CMK (cell line): ENCODE measurements around a stretch of chr2.

DNA sequence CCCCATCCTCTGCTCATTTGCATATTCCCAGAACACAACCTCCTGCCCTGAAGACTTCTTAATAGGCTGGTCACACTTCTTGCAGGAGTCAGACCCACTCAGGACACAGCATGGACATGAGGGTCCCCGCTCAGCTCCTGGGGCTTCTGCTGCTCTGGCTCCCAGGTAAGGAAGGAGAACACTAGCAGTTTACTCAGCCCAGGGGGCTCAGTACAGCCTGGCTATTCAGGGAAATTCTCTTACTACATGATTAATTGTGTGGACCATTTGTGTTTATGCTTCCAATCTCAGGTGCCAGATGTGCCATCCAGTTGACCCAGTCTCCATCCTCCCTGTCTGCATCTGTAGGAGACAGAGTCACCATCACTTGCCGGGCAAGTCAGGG, 1462.5 kb downstream of the RPIA start:
- RRBS: no CpG with 5 or more reads among the region's 2 CpGs

DNA sequence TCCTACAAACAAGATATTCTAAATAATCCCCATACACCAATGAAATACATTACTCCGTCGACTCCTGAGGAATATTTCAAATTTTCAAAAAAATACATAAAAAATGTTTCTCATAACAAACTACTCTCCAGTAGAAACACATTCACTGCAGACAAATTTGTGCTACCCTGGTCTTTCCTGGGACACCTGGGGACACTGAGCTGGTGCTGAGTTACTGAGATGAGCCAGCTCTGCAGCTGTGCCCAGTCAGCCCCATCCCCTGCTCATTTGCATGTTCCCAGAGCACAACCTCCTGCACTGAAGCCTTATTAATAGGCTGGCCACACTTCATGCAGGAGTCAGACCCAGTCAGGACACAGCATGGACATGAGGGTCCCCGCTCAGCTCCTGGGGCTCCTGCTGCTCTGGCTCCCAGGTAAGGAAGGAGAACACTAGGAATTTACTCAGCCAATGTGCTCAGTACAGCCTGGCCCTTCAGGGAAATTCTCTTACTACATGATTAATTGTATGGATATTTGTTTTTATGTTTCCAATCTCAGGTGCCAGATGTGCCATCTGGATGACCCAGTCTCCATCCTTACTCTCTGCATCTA, 1529.2 kb downstream of the RPIA start:
- RRBS: no CpG with 5 or more reads among the region's 3 CpGs

GRCh38 chr2:91659615-91660429, 2927.3 kb upstream of the AQP7B start:
- RRBS: no CpG with 5 or more reads among the region's 50 CpGs

DNA sequence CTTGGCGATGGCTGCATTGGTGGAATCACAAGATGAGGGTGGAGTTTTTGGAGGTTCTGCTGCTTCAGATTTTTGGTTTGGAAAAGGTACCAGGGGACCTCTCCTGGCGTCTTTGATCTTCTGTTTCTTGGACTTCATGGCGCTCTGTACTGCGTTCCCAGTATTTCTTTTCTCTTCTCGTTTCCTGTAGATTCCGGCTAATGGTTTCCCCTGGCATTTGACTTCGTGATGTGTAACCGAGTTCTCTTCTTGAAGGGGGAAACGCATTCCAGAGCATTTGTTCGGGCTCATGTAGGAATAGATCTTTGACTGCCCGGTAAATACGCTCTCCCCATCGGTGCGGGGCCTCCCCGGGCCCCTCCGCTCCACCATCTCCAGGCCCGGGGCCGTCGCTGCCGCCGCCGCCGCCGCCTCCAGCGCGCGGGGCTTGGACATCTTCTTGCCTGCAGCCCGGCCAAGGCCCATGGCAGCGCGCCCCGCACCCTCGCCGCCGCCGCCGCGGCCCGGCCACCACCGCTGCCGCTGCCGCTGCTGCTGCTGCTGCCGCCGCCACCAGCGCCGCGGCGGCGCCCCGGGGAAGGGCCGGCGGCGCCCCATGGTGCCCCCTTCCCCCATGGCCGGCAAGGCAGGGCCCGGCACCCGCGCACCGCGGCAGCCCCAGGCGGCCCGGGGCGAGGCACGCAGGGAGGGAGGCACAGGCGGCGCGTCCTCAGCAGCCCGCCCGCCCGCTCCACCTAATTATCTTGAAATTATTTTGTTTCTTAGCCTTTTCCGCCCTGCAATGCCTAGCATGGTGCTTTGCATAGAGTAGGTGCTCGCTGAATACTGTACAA, 2838.4 kb upstream of the AQP7B start:
- RRBS: 34% methylated on average over 12 of the region's 70 CpGs

GRCh38 chr2:94202348-94202705, 384.8 kb upstream of the AQP7B start:
- RRBS: no CpG with 5 or more reads among the region's 4 CpGs

DNA sequence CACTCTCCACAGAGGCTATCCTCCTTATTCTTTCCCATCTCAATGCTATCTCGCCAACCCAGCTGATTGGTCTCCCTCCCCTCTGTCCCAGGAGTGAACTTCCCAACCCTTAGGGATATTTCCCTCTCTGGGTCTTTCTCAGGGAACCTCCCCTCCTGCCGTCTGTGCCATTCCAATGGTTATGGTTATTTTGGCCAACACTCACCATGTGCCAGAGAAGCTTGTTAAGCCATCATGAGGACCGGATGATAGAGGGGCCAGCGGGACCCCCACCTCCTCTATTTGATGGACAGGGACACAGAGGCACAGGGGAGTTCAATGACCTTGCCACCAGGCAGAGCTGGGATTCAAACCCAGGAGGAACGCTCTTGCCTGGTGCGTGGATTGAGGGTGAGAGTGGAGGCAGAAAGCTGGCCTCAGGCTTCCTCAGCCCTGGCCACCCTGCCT, 40.0 kb upstream of the MAL start:
- RRBS: no CpG with 5 or more reads among the region's 6 CpGs

DNA sequence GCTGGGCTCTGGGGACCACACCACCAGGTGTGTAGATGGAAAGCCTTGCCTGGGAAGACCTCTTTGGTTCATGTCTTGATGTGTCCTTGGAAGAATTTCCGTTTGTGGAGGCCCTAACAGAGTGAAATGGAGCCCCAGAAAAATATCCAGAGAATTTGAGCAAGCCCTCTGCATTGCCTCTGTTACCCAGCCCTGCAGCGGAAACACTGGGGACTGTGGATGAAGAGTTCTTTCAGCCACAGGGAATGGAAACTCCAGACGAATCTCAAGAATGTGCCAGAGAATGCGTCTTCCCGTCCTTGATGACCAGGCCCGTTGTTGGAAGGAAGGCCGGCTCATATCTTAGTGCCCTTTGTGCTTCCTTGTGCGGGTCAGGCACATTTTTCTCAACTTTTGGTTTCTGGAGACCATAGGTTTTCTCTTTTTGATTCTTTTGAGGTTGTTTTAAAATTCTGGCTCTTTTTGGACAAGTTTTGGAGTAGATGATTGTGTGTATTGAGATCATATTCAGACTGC, 15.5 kb downstream of the MAL start:
- RRBS: no CpG with 5 or more reads among the region's 8 CpGs

- RRBS: no CpG with 5 or more reads among the region's 3 CpGs
Observed at GRCh38 chr2:95117664-95118129, 3.9 kb downstream of the MRPS5 start.

- RRBS: 37% methylated on average over 15 of the region's 99 CpGs
Observed at GRCh38 chr2:95526120-95527414, 42.0 kb upstream of the TRIM43B start.

DNA sequence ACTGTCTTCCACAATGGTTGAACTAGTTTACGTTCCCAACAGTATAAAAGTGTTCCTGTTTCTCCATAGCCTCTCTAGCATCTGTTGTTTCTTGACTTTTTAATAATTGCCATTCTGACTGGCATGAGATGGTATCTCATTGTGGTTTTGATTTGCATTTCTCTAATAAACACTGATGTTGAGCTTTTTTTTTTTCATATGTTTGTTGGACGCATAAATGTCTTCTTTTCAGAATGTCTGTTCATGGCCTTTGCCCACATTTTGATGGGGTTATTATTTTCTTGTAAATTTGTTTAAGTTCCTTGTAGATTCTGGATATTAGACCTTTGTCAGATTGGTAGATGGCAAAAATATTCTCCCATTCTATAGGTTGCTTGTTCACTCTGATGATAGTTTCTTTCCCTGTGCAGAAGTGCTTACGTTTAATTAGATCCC, 173.5 kb downstream of the ANKRD36C start:
- RRBS: no CpG with 5 or more reads among the region's 3 CpGs

GRCh38 chr2:95828482-95829020, 163.1 kb downstream of the ANKRD36C start:
- RRBS: no CpG with 5 or more reads among the region's 2 CpGs

DNA sequence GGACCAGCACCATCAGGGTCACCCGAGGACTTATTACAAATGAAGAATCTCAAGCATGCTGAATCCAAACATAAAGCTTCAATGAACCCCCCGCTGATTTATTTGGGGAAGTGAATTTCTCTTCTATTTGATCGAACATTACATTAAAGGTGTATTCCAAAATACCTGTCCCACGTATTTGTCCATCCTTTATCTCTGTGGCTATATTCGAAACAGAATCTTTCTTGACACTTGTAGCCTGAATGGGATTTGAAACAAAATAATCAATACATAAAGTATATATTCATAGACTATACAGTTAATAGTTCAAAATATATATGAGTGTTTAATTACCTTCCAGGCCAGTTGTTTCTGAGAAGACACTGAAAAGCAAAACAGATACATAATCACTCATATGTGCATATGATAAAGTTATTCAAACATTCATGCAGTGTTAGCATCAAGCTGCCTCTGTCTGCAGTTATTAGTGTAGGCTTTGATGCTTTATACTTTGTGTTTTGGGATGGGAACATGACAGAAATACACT, 105.7 kb downstream of the ANKRD36C start:
- RRBS: no CpG with 5 or more reads among the region's 5 CpGs

DNA sequence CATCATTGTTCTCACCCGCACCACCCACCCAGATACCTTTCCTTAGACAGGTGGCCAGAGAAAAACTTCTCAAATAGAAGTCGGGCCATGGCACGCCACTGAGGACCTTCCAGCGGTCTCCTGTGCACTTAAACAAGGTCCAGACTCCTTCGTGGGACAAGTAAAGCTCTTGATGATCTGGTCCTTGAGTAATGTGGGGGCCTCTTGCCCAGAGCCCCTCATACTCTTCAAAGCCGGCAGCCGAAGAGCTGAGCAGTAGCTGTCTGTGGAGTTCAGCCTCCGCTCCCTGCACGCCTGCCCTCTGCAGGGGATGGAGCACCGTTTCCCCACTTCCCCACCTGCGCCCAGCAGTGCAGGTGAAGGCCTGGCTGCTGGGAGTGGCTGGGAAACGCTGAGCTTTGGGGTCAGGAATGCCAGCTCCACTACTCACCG, 18.1 kb upstream of the ANKRD36C start:
- RRBS: no CpG with 5 or more reads among the region's 13 CpGs

DNA sequence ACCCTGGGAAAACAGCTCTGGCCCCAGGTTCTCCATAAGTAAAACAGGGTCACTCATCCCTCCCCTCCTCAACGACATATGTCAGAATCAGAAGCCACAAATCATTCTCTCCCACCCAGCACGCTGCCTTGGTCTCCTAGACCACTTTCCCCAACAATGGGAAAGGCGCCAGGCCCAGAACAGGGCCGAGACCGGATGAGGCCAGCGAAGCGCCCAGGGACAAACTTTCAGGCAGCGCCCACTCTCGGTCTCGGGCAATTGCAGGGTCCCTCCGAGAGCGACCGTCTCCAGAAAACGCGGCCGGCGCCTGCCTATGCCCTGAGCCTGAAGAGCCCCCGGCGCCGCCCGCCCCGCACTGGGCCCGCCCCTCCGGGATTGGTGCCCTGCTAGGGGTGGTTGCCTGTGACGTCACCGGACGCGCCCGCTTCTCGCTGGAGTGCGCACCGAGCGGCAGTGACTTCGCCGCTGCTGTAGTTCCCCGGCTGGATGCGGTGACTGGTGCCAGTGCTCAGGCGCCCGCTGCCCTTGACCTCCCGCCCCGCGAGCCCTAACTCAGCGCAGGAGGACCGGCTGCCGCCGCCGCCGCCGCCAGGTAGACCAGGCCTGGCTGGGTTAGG, 18.6 kb upstream of the ANKRD36C start:
- RRBS: 1% methylated on average over 13 of the region's 49 CpGs

- RRBS: no CpG with 5 or more reads among the region's 14 CpGs
Observed at GRCh38 chr2:96159217-96159811, 14.1 kb upstream of the DUSP2 start.

GRCh38 chr2:96163539-96164546, 18.6 kb upstream of the DUSP2 start:
- RRBS: 89% methylated on average over 3 of the region's 18 CpGs

DNA sequence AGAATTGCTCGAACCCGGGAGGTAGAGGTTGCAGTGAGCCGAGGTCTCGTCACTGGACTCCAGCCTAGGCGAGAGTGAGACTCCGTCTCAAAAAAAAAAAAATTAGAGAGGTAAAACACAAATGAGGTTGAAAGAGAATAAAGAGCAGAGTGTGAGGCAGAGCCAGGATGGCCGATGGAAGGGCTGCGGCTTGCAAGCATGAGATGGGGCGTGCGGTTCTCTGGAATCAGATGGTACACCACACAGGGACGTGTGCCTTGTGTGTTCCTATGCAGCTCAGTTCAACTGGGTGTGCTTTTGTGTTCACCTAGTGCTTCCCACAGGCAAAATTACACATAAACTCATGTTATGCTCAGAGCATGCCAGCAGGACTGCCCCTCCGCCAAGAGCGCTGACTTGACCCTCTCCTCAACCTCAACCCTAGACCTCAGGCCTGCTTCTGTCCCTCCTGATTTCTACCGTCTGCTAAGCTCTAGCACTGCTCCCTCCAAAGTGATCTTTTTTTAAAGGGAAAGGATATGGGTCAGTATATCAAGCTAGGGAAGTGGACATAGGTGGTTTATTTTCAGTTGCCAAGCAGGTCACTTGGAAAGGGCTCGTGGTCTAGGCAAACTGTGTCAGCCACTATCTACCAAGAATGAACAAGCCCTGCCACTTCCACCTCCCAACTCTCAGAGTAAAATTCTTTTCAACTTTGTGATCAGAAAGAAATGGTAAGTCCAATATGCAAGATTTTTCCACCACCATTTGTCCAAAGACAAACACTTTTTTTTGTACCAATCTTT, 24.3 kb downstream of the STARD7 start:
- RRBS: no CpG with 5 or more reads among the region's 15 CpGs

DNA sequence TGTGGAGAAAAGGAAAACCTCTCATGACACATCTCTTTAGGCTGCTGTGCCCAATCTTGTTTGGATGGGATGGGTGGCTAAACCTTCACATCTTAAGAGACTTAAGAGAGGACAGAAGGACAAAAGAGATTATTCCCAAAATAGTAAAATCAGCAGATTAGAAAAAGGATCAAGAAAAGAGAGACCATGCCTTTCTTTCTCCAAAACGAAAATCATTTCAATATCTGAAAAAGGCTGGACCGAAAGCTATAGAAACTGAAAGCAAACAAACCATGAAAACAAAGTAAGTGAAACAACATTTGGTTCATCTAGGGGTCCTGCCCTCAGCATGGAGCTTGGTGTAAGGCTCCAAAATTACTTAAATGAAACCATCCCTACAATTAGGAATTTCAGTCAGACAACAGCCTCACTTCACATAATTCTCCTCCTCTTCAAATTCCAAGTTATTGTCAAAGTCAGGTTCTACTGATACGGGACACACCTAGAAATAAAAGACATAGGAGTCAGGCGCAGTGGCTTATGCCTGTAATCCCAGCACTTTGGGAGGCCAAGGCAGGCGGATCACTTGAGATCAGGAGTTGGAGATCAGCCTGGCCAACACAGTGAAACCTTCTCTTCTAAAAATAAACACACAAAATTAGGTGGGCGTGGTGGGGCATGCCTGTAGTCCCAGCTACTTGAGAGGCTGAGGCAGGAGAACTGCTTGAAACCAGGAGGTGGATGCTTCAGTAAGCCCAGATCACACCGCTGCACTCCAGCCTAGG, 5.3 kb downstream of the STARD7 start:
- RRBS: no CpG with 5 or more reads among the region's 7 CpGs

DNA sequence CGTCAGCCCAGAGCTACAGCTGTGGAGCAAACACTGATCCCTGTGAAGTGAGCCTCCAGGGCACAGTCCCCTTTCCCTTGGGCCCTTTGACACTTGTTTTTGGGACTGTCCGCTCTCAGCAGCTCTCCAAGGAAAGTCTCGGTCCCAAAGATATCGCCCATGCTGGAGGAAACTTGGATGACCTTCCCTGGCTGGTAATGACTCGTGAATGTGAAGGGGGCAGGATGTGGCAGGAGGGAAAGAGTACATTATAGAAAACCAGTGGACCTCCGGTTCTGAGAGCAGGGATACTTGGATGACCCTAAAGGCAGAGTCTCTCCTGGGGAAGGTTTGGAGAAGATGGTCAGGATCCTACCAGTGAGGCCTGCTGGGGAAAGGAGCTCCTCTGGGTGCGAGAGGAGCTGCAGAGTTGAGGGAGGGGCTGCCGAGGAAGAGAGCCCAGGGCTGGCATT, 12.4 kb downstream of the TMEM127 start:
- RRBS: no CpG with 5 or more reads among the region's 8 CpGs